ENCODE measurements around a stretch of chr12.

GRCh38 chr12:92569991-92570730, 132.6 kb upstream of the PLEKHG7 start:
- PRO-cap = no peak

DNA sequence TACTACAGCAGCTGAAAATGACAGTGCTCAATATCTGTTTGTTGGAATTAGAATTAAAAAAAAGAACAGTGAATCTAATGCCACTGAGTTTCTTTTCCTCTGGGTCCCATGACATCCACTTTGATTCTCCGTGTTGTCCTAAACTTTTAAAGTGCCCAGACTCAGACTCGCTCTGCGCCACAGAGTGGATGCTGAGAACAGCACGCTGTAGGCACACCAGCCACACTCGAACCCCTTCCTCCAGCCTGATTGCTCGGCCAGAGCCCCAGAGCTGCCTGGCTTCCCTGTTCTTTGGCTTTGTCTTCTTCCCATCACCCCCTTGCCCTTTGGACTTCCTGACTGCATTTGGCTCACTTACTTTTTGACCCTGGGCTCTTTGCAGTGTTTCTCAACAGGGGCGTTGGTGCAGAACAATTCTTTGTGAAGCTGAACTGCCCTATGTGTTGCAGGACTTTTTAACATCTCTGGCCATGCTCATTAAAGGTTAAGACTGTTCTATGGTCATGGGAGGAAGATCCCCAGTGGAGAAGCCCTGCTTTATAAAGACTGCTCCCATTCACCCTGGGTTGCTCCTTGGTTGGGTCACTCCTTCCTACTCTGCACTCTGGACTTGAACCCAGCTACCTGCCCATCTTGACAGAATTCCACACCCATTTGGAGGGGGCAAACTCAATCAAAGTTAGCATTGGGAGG, 127.9 kb upstream of the PLEKHG7 start:
- PRO-cap = no peak

DNA sequence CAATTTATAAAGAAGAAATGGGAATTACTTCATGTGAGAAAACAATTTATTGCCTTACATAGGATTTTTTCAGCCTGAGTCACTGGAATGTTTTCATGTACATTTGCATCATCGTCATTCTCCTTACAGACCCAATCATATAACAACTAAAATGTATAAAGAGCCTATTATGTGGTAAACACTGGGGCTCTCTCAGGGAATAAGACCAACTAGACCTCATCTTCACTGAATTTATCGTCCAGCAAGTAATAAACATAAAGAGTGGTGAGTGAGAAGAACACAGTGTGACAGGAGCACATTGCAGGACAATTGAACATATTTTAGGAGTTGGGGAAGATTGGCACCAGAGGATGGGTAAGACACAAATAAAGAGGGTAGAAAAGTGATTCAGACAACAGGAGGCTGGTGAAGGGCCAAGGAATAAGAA, 100.2 kb upstream of the PLEKHG7 start:
- PRO-cap = no peak

GRCh38 chr12:92754204-92755015, 51.6 kb downstream of the PLEKHG7 start:
- PRO-cap = no peak

DNA sequence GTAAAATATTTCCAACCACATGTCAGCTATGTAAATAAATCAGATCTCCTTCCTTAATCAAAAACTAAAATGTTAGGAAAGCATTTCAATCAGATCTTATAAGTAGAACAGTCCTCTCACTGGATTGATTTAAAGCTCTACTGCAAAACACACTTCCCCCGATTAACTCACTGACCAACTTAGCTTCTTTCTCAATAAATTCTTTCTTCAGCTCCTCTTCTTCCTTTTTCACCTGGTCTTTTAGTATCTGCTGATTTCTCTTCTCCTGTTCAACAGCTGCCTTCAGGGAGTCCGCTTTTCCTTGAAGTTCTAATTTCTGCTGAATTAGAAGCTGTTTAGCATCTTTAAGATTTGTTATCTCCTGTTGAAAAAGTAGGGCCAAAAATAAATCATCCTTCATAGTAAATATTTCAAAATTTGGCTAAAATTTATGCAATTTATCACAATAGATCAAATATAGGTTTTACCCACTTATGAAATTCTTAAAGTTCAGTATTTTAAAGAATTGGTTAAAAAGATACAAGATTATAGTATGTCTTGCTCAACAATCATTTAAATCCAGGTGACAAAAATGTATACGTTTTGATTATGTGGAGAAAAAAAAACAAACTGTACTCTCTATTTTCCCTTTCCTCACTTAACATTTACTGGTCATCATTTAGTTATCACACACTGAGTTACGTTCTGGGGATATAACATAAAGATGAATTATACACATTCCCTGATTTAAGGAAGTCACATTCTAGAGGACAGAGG, 76.3 kb downstream of the PLEKHG7 start:
- PRO-cap = no peak

GRCh38 chr12:92802143-92802757, 99.5 kb downstream of the PLEKHG7 start:
- PRO-cap = no peak

GRCh38 chr12:92832284-92833075, 96.6 kb downstream of the EEA1 start:
- PRO-cap = no peak

- PRO-cap = no peak
Measured at GRCh38 chr12:92852061-92852450, 77.0 kb downstream of the EEA1 start.

DNA sequence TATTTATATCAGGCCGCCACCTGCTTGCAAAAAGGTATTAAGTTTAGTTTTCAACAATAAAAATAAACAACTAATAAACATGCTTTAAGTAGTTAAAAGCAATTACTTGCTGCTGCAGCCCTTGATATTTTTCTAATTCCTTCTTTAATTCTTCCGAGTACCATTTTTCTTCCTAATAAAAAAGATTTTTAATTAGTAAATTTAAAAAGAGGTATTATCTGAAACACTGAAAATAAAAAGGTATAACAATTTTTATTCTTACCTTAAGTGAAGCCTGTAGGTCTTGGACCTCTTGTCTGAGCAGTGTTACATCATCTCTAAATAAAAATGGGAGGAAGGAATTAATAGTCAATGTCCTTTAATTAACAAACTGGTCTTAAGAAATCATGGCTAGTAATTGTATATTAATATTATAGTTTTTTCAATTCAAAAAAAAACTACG, 71.9 kb downstream of the EEA1 start:
- PRO-cap = no peak

DNA sequence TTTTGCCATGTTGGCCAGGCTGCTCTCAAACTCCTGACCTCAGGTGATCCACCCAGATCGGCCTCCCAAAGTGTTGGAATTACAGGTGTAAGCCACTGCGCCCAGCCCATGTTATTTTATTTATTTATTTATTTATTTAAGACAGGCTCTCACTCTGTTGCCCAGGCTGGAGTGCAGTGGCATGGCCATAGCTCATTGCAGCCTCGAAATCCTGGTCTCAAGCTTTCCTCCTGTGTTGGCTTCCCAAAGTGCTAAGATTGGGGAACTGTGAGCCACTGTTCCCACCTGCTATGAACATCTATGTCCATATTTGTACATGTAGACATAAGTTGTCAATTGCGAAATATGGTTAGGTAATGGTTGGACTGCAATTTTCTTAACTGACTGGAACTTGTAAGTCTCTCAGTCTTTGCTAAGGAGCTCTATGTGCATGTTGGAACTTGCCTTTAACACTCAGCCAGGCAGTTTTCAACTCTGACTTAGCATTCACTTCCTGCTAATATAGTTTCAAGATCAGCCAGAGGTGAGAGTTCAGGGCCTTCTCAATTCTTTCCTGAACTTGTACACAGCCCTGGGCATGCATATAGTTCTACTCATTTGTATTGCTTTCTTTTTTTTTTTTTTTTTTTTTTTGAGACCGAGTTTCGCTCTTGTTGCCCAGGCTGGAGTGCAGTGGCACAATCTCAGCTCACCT, 44.5 kb upstream of the EEA1 start:
- PRO-cap = no peak

DNA sequence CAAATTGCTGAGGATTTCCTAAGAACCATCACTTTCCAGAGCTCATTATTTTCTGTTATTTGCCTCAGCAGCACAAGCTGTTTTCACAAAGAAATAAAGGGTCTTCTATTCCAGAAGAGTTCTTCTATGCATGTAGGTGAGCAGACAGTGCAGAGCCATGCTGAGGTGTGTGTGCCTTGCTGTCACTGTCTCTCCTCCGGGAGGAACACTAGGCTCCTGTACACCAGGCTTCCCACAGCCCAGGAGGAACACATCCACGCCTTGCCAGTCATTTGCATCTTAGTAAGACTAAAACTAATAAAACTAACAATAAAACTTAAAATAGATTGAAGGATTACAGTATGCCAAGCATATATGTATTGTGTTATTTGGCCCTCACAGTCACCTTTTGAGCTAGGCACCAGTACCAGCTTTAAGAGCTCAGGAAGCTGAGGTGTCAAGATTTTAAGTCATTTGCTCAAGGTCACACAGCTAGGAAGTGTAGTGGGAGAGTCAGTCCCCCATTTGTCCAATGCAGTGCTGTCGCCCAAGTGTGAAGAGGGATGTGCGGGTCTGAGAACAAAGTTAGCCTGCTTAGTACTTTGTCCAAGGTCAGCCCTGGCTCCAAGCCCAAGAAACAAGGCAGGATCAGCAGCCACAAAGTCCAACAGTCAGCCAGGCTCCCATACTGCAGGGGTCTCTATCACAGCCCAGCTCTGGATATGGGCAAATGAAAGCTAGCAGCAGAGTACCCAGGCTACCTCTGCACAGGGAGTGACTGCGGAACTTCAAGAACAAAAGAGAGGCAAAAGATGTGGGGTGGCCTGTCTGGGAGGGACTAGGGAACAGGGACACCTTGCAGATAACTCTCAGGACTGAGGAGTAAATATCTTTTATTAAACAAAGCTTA, 90.6 kb upstream of the EEA1 start:
- PRO-cap = no peak

DNA sequence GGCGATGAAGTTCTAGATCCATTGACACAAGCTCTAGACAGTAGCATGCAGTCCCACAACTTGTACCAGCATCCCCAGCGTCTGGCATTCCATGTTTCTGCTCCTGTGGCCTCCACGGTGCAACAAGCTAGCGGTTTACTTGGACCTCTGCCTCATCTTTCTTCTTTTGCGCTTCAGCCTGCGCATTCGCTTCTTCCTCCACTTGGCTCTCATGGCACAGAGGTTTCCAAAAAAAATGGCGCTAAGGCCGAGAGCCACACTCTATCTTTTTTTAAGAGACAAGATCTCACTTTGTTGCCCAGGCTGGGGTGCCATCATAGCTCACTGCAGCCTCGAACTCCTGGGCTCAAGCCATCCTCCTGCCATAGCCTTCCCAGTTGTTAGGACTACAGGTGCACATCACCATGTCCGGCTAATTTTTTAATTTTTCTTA, 154.4 kb upstream of the EEA1 start:
- PRO-cap = no peak

DNA sequence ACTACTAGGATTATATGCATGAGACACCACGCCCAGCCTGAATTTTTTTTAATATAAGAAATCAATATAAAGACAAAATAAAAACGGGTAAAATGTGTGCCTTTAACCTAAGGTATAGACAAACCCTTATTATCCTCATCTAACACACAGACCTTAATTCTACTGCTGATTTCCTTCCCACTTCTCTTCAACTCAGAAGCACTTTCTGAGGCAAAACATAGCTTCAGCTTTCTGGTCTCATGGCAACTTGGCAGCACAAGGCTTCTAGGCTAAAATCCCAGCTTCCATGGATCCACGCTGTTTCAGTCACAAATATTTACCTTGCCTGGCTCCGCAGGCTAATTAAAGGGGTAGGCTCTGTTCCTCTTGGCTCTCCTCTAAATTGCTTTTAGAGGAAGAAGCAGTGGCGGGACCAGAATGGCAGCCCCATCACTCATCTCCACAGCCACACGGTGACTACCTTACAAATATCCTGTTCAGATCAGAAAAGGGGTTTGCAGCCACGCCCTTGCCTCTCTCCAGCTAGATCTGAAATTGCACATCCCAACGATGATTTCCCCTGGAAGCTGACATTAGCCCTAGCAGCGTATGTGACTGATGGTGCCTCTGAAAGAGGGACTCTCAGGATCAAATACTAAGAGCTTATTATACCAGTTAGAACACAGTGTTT, 221.6 kb upstream of the NUDT4 start:
- PRO-cap = no peak

GRCh38 chr12:93407022-93408383, 29.8 kb downstream of the NUDT4 start:
- PRO-cap = no peak

GRCh38 chr12:93570114-93570696, 2.3 kb upstream of the SOCS2 start:
- PRO-cap = bidirectional peak, plus-strand start at chr12:93570343, minus-strand start at chr12:93570286

DNA sequence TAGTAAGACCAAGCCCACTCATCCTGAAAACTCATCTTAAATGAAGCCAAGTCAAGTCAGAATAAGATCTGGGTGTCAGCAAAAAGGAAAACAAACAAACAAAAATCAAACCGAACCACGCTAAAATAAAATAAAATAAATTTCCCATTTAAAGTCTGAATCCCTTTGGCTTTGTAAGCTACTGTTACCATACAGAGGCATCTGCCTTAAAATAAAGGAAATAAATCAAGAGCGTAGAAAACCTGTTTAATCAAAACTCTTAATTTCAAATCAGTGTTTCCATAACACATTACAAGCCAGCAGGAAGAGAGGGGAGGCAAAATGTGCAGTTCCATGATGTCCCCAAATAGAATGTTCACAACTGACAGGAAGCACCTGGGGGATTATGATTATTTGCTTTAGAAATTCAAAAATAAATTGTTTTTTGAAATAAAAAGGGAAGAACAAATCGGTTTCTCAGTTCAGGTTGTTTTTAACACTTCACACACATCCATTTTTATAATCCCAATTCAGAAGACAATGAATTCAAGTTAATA, 21.3 kb downstream of the SOCS2 start:
- PRO-cap = no peak

DNA sequence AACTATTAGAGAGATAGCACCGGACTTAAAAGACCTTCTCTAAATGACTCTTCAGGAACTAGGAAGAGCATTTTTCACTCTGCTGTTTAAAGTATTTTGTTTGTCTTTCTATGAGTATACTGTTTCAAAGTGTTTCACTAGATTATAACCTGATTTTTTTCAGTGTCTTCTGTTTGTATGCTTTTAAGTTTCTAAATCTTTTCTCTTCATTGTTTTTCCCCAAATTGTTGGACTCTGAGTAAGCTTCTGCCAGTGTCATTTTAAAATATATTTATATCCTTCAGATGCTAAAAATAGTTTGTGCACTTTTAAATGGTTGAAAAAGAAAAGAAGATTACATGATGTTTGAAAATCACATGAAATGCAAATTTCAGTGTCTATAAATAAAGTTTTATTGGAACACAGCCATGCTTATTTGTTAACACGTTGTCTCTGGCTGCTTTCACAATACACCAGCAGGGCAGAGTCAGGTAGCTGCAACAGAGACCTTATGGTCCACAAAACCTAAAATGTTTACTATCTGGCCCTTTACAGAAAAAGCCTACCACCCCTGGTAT, 21.4 kb downstream of the CRADD start:
- PRO-cap = unidirectional peak, plus-strand start at position 445 of the sequence

DNA sequence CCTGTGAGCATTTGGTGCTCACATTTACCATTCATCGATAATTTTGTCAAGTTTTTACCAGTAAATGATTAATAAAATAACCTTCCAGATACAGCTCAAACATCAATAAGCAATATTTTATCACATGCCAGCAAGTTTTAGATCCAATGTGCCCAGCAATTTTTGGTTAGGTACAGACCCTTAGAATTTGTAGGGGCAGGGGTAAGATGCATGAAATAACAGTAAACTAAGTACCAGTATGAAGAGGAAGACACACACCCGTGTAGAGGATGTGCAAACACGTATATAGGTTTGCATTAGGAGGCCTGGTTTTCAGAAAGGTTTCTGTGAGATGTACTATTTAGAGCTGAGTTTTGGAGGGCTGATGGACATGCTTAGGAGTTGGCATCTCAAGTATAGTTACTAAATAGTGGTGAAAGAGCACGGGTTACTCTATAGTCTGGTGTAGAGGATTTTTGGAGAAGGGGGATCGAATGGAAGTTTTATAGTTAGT, 98.0 kb downstream of the CRADD start:
- PRO-cap = no peak

- PRO-cap = no peak
Measured at GRCh38 chr12:93815260-93816014, 138.3 kb downstream of the CRADD start.

DNA sequence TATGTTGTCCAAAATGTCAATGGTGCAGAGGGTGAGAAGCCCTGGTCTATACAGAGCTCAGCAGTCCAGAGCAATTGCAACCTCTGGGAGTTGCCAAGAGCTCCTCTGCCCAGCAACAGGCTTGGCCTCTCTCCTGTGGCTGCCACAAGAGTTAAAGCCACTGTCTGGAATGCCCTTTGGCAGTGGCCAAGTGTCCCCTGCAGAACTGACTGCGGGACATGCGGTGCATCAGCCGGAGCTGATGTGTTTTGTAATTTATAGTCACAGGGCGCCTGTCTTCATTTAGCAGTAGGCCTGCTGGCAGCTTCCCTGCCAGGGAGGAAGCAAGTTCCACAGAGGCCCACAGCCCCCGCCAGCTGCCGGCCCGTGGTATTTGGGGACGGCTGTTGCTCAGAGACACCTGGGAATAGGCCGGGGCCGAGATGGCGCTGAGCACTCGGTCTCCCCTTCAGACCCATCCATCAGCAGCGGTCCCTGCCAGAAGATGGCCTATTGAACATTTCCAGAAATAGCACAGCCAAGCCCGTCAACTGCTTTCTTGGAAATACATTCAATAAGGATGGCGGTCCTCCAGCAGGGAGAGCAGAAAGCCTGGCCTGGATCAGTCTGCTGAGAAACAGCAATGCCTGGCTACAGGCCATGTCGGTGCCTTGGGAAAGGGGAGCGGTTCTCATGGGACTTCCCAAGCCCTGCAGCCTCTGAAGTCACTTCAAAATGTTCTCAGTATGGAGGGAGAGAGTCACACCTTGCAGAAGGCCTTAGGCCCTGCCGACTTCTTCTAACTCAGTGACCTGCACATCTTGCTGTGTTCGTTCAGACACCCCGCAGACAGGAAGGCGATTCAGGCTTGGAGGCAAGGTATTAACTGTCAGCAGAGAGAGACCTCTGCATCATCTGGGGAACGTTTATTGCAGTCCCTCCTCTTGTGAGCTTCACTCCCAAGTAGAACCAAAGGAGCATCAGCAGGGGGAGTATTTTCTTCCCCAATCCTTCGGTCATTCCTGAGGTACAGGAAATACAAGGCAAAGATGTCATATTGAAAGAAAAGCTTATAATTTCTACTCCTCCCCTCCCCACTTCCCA, 217.5 kb downstream of the CRADD start:
- PRO-cap = no peak